ENCODE data around the gene CTNND2.

GRCh38 chr5:10373066-10373874 lies 19.8 kb downstream of the MARCHF6 start:
- PRO-cap, 2 experiments: no peak in any of the 2 experiments

GRCh38 chr5:10431401-10431951 lies 10.2 kb upstream of the ROPN1L start:
- PRO-cap, 2 experiments: peak in 1 of 2 experiments; most common plus-strand start chr5:10431692 (in 1)

DNA sequence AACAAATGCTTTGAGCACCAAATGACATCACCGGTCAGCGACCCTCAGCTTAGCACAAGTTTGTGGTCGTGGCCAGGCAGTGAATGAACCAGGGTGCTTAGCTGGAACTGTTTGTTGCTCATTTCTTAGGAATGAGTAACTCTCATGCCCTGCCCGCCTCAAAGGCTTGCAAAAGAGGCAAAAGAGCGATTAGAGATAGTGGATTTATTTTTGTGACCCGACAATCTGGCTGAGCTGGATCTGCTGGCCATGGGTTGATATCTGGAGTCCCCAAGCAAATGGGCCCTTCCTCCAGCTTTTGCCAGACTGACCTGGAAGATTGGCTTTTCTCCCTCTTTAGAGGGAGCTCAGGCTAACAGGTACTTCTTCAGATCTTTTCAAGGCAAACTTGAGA lies 58.8 kb downstream of the DAP start:
- PRO-cap, 2 experiments: no peak in any of the 2 experiments

GRCh38 chr5:10734080-10734545 lies 26.9 kb downstream of the DAP start:
- PRO-cap, 2 experiments: no peak in any of the 2 experiments

- PRO-cap, 2 experiments: no peak in any of the 2 experiments
Observed at GRCh38 chr5:10745465-10746277, 15.4 kb downstream of the DAP start.

DNA sequence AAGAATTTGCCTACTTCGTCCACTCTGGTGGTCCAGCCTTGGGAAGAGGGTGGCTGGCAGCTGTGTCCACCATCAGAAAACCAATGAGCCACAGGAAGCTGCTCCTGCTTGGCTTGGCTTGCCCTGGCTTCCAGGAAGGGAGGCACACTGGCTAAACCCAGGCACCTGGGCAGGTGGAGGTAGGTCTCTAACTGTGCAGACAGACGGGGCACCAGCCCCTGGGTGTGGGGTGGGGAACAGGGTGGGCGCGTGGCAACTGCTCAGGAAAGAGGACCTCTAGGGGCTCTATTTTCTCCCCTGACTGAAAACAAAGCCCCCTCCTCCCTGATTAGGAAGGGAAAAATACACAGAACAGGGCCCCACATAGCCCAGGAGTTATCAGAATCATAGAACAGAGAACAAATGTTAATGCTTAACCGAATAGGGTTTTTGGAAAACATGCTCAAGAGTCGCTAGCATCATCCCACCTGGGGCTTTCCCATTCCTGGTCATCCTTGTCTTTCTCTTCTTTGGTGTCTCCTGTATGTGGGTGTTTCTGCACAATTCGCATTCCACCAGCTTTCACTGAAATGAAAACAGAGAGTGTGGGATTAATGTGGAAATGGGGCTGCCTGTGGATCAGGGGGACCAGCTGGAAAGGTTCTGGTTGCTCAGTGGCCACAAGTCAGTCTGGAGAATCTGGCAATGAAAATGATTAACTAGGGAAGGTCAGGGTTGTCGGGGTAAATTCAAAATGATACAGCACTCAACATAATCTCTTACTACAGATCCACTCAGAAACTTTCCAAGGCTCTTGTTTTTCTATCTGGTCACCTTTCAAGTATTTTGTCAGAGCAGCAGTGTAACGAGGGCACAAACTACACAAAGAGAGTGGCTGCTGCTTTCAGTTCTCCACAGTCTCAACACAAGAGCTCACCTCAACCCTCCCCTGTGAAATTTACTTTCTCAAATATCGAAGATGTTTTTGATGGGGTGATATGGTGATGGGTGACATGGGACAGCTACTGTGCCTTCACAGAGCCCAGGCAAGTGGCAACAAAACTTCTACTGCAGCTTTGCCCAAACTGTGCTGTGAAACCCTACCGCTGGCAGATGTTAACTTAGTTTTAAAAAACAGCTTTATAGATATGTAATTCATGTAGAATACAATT lies 13.0 kb downstream of the DAP start:
- PRO-cap, 2 experiments: no peak in any of the 2 experiments

GRCh38 chr5:10831409-10831955 lies 70.4 kb upstream of the DAP start:
- PRO-cap, 2 experiments: no peak in any of the 2 experiments

- PRO-cap, 2 experiments: no peak in any of the 2 experiments
Observed at GRCh38 chr5:11904134-11904742, at the start of gene CTNND2. CTNND2 (minus strand) TSS chr5:11904446.

DNA sequence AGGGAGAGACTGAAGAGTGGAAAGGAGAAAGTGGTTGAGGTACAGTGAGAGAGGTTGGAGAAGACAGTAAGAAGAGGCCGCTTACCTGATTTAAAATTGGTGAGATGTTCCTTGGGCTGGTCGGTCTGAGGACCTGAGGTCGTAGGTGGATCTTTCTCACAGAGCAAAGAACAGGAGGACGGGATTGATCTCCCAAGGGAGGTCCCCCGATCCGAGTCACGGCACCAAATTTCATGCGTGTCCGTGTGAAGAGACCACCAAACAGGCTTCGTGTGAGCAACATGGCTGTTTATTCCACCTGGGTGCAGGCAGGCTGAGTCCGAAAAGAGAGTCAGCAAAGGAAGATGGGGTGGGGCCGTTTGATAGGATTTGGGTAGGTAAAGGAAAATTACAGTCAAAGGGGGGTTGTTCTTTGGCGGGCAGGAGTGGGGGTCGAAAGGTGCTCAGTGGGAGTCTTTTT lies 763.4 kb upstream of the CTNND2 start:
- PRO-cap, 2 experiments: no peak in any of the 2 experiments

GRCh38 chr5:14108106-14108922 lies 34.8 kb upstream of the TRIO start:
- PRO-cap, 2 experiments: no peak in any of the 2 experiments

- PRO-cap, 2 experiments: no peak in any of the 2 experiments
Observed at GRCh38 chr5:14142294-14142869, 760 bp upstream of the TRIO start.

GRCh38 chr5:14168385-14169562 lies 25.6 kb downstream of the TRIO start:
- PRO-cap, 2 experiments: no peak in any of the 2 experiments

GRCh38 chr5:14176695-14177767 lies 33.9 kb downstream of the TRIO start:
- PRO-cap, 2 experiments: no peak in any of the 2 experiments

- PRO-cap, 2 experiments: no peak in any of the 2 experiments
Observed at GRCh38 chr5:14200258-14200739, 57.2 kb downstream of the TRIO start.

GRCh38 chr5:14316257-14316909 lies 173.2 kb downstream of the TRIO start:
- PRO-cap, 2 experiments: no peak in any of the 2 experiments

DNA sequence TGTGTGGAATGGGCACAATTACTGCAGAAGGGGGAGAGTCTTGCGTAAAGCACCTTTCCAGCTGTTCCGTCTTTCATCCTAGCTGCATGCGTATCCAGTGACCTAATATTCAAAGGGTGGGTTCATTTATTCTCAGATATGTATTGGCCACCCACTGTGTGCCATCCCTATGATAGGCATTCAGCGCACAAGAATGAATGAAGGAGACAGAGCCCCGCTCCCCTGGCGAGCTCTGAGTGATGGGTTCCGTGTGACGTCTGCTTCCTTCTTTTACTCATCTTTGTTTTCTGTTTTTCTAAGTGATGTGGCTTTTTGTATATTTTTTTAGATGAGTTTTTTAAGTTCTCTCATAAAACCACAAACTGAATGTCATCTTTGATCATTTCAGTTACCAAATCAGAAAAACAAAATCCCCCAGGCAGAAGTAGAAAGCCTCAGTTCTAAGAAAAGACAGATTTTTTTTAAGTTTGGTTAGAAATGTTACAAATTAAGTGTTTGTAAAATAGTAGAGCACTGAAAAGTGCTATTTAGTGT lies 168.2 kb upstream of the OTULINL start:
- PRO-cap, 2 experiments: no peak in any of the 2 experiments

GRCh38 chr5:14444533-14445348 lies 136.9 kb upstream of the OTULINL start:
- PRO-cap, 2 experiments: no peak in any of the 2 experiments

DNA sequence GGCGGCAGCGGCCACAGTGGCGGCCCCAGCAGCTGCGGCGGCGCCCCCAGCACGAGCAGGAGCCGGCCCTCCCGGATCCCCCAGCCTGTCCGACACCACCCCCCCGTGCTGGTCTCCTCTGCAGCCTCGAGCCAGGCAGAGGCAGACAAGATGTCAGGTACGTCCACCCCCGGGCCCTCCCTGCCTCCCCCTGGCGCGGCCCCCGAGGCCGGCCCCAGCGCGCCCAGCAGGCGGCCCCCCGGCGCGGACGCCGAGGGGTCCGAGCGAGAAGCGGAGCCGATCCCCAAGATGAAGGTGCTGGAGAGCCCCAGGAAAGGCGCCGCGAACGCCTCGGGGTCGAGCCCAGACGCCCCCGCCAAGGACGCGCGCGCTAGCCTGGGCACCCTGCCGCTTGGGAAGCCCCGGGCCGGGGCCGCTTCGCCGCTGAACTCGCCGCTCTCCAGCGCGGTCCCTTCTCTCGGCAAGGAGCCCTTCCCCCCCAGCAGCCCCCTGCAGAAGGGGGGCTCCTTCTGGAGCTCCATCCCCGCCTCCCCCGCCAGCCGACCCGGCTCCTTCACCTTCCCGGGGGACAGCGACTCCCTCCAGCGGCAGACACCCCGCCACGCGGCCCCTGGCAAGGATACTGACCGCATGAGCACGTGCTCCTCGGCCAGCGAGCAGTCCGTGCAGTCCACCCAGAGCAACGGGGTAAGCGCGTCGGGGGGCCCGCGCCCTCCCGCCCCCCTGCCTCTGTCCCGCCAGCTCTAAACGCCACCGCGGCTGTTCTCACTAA lies 93.8 kb upstream of the OTULINL start:
- PRO-cap, 2 experiments: no peak in any of the 2 experiments

DNA sequence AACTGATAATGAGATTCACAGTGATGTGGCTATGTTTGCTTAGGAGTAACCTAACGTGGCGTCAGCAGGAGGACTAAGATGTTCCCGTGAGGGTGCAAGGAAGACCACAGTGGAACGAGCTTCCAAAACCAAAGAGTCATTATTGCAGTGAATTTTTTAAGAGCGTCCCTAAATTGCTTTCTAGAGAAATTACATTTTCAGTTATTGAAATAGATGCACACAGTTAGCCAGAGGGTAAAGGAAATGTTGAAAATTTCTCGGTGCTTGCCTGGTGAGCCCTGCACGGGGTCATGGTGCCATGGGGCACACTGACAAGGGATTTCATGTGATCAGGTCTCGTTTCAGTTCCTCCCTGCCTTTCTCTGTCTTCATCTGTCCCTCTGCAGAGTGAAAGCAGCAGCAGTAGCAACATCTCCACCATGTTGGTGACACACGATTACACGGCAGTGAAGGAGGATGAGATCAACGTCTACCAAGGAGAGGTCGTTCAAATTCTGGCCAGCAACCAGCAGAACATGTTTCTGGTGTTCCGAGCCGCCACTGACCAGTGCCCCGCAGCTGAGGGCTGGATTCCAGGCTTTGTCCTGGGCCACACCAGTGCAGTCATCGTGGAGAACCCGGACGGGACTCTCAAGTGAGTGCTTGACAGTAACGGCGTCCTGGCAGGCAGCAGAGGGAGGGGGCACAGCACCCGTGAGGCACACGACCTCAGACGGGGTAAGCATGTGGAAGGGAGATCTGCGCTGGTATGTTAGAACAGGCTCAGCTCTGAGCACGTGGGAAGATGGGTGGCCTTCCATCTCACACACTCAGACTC lies 89.2 kb upstream of the OTULINL start:
- PRO-cap, 2 experiments: peak in 1 of 2 experiments; most common plus-strand start position 511 of the sequence (in 1); most common minus-strand start position 364 of the sequence (in 1)

GRCh38 chr5:14700604-14701350 lies 36.3 kb downstream of the OTULIN start:
- PRO-cap, 2 experiments: peak in 2 of 2 experiments; most common plus-strand start chr5:14700745 (in 1)